ENCODE data around the genes LCA5L and SH3BGR.

- RRBS: no CpG with 5 or more reads among the region's 4 CpGs
Measured at GRCh38 chr21:39370380-39370817, 9.7 kb upstream of the GET1 start.

- RRBS: 1% methylated on average over 34 of the region's 86 CpGs
Measured at GRCh38 chr21:39445163-39446447, at the start of gene LCA5L. Gene LCA5L, minus strand, starts transcription at chr21:39445778.

DNA sequence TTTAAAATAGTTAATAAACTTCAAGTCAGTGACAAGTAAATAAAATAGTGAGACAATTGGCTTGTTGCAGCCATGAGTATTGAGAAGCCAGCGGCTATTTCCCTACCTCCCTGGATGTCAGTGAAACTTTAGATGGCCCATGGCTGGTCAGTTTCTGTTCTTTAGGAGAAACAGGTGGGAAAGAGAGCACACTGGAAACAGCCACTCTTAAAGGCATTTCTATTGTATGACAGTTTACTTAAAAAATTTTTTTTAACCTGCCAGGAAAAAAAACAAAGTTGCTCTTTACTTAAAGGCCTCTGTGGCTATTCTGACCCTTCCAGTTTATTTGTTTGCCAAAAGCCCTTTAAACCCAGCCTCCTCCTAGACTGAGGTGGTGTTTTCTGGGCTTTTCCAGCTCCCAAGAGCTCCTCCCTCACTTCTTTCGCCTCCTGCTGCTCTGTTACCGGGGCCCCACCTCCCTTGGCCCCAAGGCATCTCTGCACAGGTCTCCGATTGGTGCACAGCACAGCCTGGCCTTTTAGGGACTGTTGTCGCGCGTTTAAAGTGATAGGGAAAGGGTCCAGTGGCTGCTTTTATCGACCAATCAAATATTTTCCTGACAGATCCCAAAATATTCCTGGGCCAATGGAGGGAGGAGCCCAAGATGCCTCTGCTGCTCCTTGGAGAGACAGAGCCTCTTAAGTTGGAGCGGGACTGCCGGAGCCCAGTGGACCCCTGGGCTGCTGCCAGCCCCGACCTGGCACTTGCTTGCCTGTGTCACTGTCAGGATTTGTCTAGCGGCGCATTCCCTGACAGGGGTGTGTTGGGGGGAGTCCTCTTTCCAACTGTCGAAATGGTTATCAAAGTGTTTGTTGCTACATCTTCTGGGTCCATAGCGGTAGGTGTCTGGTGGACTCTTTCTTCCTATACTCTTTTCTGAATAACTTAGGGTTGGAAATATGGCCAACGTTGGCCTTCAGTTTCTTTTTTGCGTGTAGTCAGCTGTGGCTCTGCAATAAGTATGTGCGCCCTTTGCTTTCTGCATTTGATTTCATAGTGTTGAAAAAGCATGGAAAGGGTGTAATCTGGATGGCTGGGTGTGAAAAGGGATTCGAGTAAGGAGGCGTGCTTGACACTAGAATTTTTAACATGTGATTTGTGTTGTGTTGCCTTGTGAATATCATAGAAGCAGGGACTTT, at the start of gene SH3BGR:
Gene SH3BGR (plus strand): TSS at position 709 of the 1,181 bp plus-strand sequence.
- RRBS: no CpG with 5 or more reads among the region's 20 CpGs

DNA sequence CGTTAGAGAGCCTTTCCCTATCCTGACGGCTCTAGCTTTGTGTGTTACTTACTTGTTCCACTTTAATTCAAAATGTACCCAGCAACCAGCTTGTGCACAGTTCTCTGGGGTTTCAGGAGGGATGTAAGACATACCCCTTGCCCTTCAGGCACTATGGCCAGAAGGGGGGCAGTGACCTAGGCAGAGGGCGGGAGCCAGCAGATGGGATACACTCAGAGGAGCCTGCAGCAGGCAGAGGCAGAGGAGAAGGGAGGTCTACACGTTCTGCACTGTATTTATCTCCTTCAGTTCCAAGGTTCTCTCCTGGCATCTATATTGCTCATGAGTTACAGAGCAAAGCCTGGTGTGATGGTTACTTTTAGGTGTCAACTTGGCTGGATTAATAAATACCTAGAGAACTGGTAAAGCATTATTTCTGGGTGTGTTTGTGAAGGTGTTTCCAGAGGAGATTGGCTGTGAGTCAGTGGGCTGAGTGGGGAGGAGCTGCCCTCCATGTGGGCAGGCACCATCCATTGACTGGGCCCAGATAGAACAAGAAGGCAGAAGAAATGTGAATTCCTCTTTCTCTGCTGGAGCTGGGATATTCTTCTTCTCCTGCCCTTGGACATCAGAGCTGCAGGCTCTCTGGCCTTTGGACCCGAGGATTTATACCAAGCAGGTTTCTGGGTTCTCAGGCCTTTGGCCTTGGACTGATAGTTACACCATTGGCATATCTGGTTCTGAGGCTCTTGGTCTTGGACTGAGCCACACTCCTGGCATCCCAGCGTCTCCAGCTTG, 44.3 kb downstream of the B3GALT5 start:
- RRBS: no CpG with 5 or more reads among the region's 6 CpGs

- RRBS: no CpG with 5 or more reads among the region's 13 CpGs
Measured at GRCh38 chr21:39676051-39676699, 63.4 kb downstream of the B3GALT5 start.

DNA sequence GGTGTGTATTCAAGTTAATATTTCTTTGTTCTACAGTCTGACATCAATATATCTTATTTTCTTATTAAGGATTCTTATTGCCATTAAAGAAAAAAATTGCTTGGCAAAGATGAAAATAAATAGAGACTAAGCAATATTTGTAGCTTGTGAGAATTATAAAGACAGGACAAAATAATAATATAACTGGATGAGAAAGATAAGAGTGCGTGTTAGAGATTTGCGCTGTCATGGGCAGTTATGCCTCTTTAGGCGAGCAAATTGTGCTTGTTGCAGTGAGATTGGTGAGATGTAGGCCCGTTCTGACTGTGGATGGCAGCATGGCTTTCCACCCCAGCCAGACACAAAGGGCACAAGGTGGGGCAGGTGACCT, 58.5 kb upstream of the IGSF5 start:
- RRBS: no CpG with 5 or more reads among the region's 4 CpGs

DNA sequence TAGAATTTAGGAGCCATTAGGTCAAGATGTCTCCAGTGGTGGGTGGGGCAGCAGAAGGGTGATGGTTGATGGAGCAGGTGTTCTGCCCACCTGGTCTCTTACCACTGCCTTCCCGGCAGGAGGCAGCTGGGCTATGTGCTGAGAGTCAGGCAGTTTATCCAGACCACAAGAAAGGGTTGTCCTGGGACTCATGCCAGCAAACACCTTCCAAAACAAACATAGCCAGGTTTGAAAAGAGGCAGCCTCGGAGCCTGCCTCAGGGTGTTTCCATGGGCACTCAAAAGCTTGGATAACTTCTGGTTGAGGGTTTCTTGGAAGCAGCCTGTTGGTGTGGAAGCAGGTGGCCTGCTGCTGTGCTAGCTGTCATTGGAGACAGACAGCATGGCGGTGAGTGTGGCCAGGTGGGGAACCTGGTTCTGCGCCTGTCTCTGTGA, 187.2 kb downstream of the PCP4 start:
- RRBS: no CpG with 5 or more reads among the region's 4 CpGs

DNA sequence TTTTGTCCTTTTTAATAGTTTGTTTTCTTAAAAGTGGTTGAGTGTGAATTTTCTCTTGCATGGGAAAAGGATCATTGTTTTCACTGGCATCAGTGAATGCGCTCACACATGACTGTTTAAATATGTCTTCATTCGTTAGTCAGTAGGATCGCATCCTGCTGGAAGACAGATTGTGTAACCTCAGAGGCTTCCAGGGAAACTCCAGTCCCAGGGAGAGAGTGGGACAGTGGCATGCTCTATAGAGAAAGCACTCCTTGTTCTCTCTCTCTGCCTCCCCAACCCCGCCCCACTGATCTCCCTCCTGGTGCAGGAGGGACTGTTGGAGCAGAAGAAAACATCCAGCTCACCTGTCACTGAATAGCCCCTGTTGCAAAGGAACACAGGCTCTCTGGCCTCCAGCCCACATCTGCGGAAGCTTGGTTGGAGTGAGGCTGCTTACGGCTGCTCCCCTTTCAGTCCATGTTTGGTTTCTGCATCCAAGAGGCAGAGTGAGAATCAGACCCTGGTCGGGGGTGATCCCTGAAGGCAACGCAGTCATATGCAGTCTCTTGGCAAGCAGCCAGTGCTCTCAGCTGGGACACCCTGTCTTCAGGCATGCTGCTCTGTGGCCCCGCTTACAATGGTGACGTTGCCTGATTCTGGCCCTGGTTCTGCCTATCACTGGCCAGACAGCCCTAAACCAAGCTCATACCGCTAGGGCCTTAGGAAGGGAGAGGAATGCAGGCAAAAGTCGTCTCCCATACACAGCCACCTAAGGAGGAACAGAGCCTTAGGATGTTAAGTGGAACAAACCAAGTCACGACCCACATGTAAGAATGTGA, 39.6 kb downstream of the BACE2 start:
- RRBS: no CpG with 5 or more reads among the region's 13 CpGs

GRCh38 chr21:41217494-41218201, 49.7 kb downstream of the BACE2 start:
- RRBS: no CpG with 5 or more reads among the region's 14 CpGs

- RRBS: 2% methylated on average over 18 of the region's 56 CpGs
Measured at GRCh38 chr21:41419828-41420996, 5.8 kb upstream of the MX1 start.

DNA sequence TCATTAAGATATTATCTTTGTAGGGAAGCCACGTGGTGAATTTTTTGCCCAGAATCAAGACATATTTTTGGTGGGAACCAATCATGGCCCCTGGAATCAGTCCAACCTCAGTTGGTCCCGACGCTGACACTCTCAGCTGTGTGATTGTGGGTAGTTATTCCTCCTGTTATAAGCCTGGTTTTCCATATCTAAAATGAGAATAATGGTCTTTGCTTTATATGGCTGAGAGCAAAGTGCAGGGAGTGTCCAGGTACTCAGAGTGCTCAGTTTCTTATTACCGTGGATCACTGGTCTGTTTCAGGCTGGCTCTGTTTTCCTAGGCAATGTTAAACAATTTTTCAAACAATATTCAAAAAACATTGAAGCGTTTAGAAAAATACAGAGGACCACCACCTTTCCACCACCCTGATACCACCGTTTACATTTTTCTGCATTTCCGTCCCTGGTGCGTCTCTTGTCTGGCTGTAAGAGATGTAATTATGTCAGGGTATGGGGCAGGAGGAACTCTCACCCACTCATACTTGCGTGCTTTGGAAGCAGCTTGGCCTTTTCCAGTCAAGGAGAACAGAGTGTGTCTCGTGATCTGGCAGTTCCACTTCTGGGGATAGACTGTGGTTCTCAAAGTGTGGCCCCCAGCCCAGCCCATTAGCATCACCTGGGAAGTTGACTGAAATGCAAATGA, 6.6 kb downstream of the MX1 start:
- RRBS: no CpG with 5 or more reads among the region's 10 CpGs

- RRBS: no CpG with 5 or more reads among the region's 4 CpGs
Measured at GRCh38 chr21:41440827-41441058, 14.7 kb downstream of the MX1 start.

DNA sequence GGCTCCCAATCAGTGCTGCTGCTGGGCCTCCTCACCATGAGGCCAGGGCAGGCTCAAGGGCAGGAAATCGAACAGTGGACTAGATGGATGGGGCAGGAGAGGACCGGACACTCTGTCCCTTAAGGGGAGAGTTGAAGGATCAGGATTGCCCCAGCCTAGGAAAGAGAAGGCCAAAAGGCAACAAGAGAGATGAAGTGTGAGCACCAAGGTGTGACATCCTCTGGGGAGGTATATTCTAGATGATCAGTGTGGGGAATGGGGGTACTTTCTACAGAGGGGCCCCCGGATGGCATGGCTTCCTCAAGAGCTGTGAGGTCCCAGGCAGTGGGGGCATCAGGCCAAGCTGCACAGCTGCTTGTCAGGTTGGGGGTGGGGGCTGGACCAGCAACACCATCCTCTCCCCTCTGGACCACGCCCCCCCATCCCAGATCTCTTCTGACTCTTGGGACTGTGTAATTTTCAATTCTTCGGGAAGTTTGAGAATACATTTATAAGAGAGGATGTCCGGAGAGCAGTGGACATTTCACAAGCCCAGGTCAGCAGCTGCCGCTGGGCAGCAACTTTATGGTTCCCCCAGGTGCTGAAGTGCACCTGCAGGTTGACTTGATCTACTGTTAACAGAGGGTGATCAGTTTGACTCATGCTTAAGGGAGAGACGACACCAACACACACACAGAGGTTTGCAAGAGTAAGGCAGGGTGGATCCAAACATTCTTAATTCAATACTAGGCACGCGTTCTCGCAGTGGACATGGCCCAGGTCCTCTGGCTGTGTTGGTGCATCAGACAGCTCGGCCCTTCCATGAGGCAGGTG, 34.1 kb downstream of the MX1 start:
- RRBS: no CpG with 5 or more reads among the region's 12 CpGs

DNA sequence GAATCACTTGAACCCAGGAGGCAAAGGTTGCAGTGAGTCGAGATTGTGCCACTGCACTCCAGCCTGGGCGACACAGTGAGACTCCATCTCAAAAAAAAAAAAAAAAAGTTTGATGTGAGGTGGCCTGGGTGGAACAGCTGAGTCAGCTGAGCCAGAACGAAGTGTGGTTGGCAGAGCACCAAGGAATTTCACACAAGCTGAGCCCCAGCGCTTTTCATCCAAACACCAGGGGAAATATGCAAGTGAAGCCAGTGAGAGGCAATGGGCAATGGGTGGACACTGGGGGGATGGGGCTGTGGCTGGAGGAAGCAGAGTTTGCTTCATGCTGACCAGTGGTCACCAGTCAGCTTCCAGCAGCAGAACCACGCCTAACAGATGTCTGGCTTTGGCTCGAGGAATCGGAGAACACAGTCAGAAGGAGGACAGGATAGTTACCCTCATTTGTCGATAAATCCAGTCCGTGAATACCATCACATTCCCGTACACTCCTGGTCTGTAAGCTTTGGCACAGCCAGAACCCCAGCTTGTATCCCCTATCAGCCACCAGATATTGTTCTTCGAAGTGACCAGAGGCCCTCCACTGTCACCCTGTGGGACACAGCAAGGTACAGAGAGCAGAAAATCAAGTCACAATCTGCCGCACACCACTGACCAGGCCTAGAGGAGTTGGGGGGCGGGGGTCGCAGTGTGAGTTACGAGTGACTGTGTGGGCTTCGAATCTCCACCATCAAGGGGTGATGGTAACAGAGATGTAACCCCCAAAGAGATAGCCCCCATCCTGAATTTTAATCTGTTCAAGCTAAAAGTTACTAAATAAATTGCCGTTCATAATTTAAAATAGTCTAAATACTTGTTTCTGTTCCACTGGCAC, 40.4 kb downstream of the TMPRSS2 start:
- RRBS: no CpG with 5 or more reads among the region's 17 CpGs

- RRBS: no CpG with 5 or more reads among the region's 5 CpGs
Measured at GRCh38 chr21:41502004-41502258, 6.0 kb downstream of the TMPRSS2 start.

GRCh38 chr21:41506147-41506957, 1.6 kb downstream of the TMPRSS2 start:
- RRBS: no CpG with 5 or more reads among the region's 23 CpGs

- RRBS: no CpG with 5 or more reads among the region's 19 CpGs
Measured at GRCh38 chr21:41598678-41599424, 90.9 kb upstream of the TMPRSS2 start.

DNA sequence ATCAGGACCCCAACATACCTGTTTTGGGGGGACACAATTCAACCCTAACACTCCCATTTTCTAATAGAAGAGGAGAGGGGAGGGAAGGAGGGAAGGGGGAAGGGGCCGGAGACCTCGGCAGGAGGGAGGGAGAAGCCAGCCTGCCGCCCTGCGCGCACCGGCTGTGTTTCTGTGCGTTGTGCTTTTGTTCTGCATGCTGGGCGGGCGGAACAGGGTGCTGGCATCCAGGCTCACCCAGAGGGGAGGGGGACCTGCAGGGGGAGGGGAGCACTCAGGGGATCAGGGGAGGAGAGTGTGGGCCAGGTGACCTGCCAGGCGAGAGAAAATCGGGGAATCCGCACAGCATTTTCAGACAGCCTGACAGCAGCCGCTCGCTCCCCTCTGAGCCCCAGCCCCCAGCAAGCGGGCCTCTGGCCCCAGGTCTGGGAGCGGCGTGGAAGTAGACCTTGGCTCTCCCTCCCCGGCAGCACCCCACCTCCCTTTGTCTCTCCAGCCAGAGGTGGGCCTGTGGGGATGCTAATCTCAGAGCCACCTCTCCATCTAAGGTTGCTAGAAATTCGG, 54.6 kb downstream of the RIPK4 start:
- RRBS: 49% methylated on average over 6 of the region's 19 CpGs

- RRBS: no CpG with 5 or more reads among the region's 22 CpGs
Measured at GRCh38 chr21:41836382-41837110, 42.6 kb downstream of the PRDM15 start.

- RRBS: no CpG with 5 or more reads among the region's 13 CpGs
Measured at GRCh38 chr21:41905512-41905896, 26.4 kb upstream of the PRDM15 start.